Mesenchymal stem cell of the bone marrow (primary cell): ENCODE measurements around a stretch of chr1.

DNA sequence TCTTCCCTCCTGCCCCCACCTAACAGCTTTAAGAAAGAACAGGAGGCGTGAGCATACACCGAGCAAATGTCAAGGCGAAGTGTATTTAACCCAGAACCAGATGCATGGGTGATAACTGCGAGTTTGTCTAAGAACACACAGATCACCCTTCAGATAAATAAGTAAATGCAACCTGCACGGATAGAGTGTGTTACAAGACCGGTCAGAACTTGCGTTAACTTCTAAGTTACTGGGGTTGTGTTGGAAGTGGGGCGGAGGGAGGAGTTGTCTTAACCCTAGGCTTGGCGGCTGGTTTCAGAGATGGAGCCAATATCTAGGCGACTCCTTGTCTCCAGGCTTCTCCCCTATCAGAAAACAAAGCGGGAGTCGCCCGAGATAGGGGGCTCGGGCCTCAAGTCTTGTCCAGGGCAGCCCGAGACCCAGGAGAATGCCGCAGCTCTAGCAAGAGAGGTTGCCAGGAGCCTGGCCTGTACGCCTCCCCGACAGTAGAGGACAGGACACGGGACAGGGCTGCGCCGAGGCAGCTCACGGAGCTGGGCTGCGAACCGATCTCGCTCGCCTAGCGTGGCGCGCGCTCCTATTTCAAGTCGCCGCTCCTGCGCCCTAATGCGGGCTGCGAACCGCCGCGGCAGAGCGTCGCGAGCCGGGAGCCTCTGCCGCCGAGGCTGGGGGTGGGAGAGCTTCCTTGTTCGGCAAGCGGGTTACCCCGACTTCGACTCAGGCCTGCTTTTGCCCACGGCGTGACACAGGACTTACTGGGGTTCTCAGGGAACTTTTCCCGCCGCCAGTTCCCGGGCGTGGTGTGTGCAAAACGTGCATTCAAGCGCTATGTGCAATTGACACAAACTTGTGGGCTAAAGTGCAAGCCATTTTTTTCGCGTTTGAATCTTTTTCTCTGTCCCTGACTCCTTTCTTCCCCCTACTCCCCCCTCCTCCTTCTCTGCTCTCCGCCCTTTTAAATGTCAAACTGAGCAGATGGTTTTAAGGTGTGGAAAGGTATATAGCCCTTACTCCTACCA lies 2.6 kb upstream of the PROX1 start:
- CAGE, long polyA plus RNA: no peak

- CAGE, long polyA plus RNA: no peak
These were observed 741 bp upstream of the PROX1 start for GRCh38 chr1:213987026-213987437.

DNA sequence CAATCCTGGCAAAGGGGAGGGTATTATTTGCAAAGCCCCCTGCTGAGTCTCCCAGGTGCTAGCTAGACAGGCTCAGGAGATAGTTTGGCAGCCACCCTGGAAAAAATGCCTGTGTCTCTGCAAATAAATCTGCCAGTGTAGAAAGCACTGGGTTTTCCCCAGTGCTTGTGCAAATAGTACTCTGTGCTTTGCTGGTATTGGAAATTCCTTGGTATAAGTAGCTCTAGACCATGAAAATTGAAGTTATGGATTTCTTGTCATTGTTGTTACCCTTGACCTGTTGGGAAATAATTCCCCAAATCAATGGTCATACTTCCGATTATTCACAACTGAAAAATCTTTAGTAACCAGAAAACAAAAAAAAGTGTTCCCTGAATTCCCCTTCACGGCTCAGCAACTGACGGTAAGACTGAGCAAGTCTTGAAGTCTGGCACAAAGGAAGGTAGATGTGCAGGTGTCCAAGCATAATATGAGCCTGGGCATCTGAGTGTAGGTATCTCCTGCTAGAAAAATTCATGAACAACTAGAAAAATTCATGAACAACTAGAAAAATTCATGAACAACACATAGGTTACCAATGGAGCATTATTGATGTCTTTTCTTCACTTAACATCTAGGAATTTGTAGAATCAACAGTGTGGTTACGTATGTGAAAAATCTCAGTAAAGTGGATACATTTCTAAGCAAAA lies 57.0 kb downstream of the PROX1 start:
- CAGE, long polyA plus RNA: no peak

DNA sequence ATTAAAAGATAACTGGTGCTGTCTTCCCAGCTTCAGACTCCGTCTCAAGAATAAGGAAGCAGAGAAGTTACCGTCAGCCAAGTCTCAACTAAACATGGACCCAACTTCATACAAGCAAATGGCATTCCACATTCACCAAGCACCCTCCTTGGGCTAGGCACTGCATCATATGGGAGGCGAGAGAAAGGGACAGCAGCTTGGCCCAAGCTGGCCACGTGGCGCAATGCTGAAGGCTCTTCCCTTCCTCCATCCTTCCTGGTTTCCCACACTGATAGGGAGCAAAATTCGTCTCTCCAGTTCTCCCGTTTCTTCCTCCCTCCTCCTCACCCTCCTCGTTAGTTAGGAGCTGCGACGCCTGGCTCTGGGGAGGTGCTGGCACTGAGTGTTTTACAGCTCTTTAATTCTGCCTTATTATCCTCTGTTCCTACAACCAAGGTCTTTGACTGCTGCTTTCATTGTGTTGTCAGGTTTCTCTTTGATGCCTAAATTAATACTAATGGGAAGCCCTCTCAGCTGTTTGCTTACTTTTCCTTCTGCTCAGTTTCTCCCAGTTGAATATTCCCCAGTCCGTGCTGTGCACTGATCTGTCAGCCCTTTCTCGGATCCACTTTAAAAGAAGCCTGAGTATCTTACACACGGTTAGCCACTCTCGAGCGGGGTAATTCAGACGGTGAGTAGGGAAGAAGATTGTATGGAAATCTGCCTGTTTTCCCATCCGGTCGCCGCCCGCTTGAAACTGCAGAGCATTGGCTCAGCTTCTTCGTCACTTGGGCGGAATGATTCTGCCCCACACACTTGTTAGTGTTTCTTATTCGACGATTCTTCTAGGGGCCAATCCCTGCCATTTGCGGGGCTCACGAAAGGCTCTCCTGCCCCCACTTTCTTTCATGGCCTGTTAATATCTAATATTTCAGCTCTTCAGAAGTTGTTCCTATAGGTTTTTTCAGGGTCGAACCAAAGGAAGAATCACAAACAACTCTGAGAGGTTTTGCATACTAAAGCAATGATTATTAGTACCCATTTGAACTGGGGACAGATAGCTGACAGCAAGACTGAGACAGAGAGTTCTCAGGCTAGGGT lies 56.1 kb upstream of the SMYD2 start:
- CAGE, long polyA plus RNA: no peak

DNA sequence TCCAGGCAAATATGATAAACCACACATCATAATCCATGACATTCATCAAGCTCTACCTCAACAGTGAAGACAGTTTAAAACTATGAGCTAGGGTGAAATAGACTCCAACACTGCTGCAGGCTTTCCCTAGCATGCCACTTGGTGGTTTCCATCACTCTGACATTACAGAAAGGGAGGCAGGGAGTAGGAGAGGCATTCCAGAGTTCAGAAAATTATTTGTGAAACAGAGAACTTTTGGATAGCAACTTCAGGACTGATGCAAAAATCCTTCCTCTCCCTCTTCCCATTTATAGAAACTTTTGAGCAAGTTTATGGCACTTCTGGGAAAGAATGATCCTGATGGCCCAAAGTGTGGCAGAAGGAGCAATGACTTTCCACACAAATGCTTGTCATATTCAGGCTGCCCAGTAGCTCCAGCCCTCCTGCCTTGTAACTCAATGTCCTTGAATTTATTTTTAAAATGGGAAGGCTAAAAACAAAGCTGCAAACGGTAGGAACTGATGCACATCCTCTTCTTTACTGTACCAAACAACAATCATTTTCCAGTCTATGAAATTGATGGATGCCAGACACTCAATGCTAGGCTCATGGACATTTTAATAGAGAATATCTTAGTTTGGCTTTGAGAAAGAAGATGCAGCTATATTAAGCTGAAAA lies 70.8 kb downstream of the SMYD2 start:
- CAGE, long polyA plus RNA: no peak

- CAGE, long polyA plus RNA: no peak
These were observed 38.8 kb downstream of the CENPF start for GRCh38 chr1:214641666-214642313.

GRCh38 chr1:215081621-215082031 lies 911 bp upstream of the KCNK2 start:
- CAGE, long polyA plus RNA: no peak

DNA sequence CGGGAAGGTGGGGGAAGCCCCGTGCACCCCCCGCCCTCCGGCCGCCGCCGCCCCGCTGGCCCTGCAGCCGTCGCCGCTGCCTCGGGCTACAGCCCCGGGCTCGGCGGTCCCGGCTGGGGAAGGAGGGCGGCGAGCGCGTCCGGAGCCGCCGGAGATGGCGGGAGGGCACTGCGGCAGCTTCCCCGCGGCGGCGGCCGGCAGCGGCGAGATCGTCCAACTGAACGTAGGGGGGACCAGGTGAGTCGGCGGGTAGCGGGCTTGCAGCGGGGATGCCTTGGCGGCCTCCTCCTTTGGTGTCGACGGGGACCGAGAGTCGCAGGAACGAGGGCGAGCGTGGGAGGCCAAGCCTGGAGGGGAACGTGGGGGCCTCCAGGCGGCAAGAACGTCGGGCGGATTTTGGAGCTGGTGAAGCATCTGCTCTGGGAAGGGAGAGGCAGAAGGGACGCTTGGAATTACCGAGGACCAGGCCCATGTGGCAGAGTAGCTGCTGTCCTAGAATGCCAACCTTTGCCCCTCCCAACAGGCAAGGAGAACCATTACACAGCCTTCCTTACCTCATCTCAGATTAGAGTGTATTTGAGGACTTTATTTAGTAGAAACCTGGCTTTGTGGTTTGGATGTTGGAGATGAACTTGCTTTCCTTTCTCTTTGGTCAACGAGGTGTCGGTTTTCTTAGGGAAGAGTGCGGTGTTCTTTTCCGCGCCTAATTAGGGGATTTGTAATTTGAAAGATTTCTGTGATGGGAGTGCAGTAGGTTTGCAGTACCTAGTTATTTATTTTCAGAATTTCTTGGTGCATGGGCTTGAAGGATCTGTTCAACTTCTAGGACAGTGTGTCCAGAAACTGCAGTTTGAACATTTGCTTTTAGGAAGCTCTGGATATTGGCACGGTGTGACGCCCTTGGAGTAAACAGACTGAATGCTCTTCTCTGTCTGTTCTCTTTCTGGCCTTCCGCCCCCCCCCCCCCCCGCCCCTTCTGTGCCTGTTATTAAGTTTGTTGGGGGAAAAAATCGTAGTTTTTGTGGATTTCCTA lies 744 bp downstream of the KCTD3 start:
- CAGE, long polyA plus RNA: no peak

GRCh38 chr1:215604036-215604370 lies 36.9 kb downstream of the KCTD3 start:
- CAGE, long polyA plus RNA: no peak

DNA sequence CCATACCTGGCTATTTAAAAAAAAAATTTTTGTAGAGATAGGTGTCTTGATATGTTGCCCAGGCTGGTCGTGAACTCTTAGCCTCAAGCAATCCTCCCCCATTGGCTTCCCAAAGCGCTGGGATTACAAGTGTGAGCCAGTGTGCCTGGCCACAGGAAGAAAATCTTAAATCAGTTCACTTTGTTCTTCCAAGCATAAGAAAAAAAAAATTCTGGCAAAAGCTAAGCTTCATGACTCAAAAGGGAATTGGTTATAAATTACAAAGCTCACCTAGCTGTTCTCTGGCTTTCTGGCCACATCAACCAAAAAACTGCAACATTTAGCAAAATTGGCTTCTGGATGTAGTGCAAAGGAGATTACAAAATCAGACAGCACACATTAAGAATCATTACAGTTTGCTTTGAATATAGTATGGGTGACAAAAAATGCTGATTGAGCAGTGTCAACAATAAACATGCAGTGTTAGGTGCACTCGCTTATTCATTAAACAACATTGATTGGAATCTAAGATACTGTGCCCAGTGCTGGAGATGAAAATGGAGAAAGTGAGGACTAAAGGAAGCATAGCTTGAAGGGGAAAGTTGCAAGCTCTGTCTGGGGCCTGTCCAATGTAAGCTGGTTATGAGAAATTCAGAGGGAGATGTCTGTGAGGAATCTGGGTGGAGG lies 76.7 kb downstream of the KCTD3 start:
- CAGE, long polyA plus RNA: no peak

- CAGE, long polyA plus RNA: no peak
These were observed 366.3 kb upstream of the ESRRG start for GRCh38 chr1:217089396-217090157.

DNA sequence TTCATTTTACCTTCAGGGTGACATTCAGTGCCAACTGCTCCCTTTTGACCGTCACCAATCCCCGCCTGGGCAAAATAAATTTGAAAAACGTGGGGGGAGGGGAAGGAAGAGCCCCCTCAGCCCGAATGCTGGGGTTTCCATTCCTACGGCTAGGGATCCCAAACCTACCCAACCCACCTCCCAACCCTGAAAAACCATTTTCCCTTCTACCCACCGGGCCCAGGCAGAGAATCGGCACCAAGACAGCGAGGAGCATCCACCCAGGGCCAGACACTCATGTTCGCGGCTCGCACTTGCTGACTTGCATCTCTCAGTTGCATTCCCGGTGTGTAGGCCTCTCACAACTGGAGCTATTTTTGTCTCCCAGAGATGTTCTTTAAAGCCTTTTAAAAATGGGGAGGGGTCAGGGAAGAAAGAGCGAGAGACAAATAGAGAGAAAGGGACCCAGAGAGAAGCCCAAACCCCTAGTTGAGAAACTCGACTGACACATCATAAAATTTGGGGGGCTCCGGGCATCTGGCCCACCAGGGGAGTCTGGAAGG lies 367.1 kb upstream of the ESRRG start:
- CAGE, long polyA plus RNA: no peak

GRCh38 chr1:217134538-217135403 lies 411.5 kb upstream of the ESRRG start:
- CAGE, long polyA plus RNA: no peak

GRCh38 chr1:218156440-218157138 lies 128.5 kb upstream of the RRP15 start:
- CAGE, long polyA plus RNA: no peak

- CAGE, long polyA plus RNA: no peak
These were observed 326 bp upstream of the TGFB2 start for GRCh38 chr1:218344852-218345167.

DNA sequence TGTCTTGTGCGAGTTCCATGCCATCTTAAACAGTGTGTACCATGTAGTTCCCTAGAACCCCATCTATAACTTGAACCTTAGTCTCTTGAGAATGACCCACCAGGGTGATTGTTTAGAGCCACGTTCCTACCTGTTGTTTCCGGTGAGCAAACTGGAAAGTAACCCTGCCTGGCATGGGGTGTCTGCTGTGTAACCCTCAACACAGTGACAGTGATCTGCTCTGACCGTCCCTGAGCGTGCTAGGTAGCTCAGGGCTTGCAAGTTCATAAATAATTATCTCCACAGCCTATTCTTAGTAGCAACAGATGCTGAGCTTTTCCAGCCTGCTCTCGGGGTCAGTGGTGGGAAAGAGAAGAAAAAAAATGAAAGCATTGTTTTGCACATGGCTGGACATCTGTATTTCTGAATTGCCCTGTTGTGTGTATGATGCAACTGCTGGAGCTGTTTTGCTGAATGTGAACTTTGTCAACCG lies 26.7 kb downstream of the TGFB2 start:
- CAGE, long polyA plus RNA: no peak

DNA sequence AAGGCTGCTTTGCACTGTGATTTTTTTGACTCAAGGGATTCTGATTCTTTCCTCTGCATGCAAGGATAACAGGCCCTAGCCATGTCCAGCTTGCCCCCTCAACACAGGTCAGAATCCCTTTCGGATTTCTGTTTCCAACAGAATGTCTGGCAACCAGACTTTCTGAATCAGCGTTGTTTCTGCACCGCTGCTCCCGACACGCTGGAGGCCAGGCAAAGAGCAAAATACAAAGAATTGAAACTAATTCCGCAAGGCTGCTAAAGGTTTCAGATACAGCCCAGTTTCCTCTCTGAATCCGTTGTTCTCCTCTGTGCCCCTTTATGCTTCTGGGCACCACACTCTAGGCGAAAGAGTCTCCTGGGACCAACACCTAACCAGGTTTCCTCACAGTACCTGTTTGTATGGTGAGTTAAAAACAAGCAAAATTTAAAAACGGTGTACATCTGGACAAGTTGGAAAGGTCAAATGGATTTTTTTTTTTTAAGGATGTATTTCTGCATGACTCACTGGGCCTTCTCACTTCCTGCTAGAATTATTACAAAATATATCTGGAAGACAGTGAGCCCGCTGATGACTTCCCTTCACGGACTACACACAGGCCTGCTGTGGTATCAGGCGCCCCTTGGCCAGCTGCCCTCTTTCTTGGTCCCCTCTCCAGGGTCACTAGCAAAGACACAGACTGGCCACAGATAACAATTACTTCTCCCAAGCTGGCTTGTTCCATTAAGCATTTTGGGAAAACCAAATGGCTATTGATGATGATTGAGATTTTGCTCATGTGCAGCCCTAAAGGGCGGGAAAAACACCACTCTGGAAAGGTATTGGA lies 118.3 kb downstream of the TGFB2 start:
- CAGE, long polyA plus RNA: no peak

GRCh38 chr1:218498053-218499130 lies 153.3 kb downstream of the TGFB2 start:
- CAGE, long polyA plus RNA: no peak

GRCh38 chr1:218585266-218585994 lies 240.3 kb downstream of the TGFB2 start:
- CAGE, long polyA plus RNA: no peak

DNA sequence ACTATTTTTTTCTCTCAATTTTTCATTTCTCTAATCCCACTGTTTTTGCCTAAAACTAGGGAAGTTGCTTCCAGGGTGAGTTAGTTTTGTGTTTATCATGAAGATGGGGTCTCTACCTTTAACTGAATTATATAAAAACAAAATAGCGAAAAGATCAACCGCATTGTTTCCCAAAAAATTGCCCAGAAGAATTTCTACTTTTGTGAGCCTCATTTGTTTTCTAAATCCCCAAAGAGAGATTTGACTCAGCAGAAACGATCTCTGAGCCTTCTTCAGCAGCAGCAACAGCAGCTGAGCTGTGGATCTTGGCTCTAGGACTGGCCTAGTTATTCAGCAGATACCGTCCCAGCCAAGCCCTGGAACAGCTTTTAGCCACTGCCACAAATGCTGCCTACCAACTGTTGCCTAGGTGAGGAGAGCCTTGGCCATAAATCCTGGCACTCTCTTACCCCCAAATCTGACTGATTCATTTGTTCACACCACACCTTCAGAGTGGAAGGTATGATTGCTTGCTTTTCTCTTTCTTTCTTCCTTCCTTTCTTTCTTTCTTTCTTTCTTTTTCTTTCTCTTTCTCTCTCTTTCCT lies 320.0 kb downstream of the TGFB2 start:
- CAGE, long polyA plus RNA: no peak